ENCODE results near the gene MUC15.

GRCh38 chr11:18588215-18588587 lies 333 bp downstream of the UEVLD start:
- PRO-cap, 4 experiments = no peak in any of the 4 experiments
- RAMPAGE, long total RNA, 2 experiments = no peak in any of the 2 experiments
- RRBS = no CpG with 5 or more reads among the region's 13 CpGs

GRCh38 chr11:18643755-18644245 lies 9.7 kb upstream of the SPTY2D1 start:
- PRO-cap, 4 experiments = no peak in any of the 4 experiments
- RAMPAGE, long total RNA, 2 experiments = no peak in any of the 2 experiments
- RRBS = no CpG with 5 or more reads among the region's 13 CpGs

GRCh38 chr11:19135347-19136467 lies 18.7 kb downstream of the ZDHHC13 start:
- PRO-cap, 4 experiments = no peak in any of the 4 experiments
- RAMPAGE, long total RNA, 2 experiments = no peak in any of the 2 experiments
- RRBS = no CpG with 5 or more reads among the region's 30 CpGs

DNA sequence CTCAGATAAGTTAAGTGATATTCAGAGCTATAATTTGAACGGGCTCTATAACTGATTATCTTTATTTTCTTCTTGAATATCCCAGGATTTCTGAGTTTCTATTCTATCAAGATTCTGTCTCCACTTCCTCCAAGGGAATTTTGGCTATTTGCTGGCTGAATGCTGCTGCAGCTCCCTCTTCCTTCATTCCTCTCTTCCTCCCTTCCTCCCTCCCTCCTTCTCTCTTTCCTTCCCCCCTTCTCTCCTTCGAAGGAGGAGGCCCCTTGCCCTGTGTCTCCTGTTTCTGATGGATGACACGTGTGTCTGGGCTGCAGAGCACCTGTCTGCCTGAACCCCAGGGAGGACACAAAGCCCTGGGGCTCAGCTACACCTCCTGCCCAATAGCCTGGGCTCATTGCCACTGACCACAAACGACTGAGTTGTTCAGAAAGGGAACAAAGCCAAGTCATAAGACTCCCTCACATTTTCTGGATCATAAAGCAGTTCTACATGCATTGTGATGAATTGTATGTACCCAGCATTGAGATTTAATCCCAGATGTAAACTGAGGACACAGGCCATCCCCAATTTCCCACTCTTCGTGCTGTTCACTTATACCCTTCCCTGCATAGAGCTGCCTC lies 1.4 kb downstream of the CSRP3 start:
- PRO-cap, 4 experiments = no peak in any of the 4 experiments
- RAMPAGE, long total RNA, 2 experiments = no peak in any of the 2 experiments
- RRBS = no CpG with 5 or more reads among the region's 5 CpGs

DNA sequence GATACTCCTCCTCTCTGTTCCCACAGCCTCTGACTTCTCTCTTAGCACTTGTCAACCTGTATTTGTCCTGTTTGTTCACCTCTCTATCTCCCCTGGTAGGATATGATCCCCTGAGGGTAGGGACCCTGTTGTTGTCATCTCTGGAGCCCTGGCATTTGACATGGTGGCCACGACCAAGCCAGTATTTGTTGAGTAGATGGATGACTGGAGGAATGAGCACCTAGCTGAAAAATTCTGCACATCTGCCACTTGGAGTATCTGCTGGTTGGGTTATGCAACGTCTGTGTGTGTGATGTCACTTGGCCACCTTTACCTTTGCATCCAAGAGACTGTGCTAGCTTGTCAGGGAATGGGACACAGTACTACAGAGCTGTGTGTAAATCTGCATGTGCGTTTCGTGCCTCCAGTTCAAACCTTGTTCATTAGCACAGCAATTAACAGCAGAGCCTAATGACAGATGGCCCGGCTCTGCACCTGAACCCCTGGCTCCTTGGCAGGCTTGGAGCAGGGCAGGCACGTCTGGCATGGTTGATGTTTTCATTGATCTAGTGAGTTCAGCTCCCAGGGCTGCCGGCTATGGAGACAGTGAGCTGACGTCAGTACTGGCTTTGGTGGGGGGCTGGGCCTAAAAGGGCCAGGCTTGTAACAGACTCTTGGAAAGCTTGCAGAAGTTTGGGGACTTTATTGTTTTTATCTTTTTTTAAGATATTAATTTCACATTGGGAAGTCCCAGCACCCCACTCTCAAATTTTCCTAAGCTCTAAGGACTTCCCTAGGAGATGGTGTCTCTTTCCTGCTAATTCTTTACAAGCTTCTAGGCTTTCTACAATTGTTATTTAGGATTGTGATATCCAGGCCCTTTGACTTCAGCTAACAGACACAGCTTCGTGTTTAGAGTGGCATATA lies 188.4 kb upstream of the NAV2 start:
- PRO-cap, 4 experiments = no peak in any of the 4 experiments
- RAMPAGE, long total RNA, 2 experiments = no peak in any of the 2 experiments
- RRBS = 33% methylated on average over 2 of the region's 9 CpGs

GRCh38 chr11:19980643-19981880 lies 179.2 kb downstream of the DBX1 start:
- PRO-cap, 4 experiments = no peak in any of the 4 experiments
- RAMPAGE, long total RNA, 2 experiments = no peak in any of the 2 experiments
- RRBS = no CpG with 5 or more reads among the region's 11 CpGs

GRCh38 chr11:19988420-19989144 lies 171.7 kb downstream of the DBX1 start:
- PRO-cap, 4 experiments = peak in 1 of 4 experiments; most common plus-strand start chr11:19988847 (in 1)
- RAMPAGE, long total RNA, 2 experiments = no peak in any of the 2 experiments
- RRBS = no CpG with 5 or more reads among the region's 5 CpGs

GRCh38 chr11:20035618-20036683 lies 124.3 kb downstream of the DBX1 start:
- PRO-cap, 4 experiments = no peak in any of the 4 experiments
- RAMPAGE, long total RNA, 2 experiments = no peak in any of the 2 experiments
- RRBS = no CpG with 5 or more reads among the region's 16 CpGs

DNA sequence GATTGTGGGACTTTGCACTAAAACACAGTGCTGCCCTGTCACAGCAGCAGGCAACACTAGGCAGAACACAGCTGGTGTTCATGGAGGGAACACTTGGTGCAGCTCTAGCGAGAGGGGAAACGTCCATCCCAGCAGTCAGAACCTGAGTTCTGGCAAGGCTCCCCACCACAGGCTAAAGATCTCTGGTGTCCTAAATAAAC lies 716.2 kb upstream of the ANO5 start:
- PRO-cap, 4 experiments = no peak in any of the 4 experiments
- RAMPAGE, long total RNA, 2 experiments = no peak in any of the 2 experiments
- RRBS = no CpG with 5 or more reads among the region's 2 CpGs

GRCh38 chr11:21912427-21912836 lies 280.5 kb upstream of the ANO5 start:
- PRO-cap, 4 experiments = no peak in any of the 4 experiments
- RAMPAGE, long total RNA, 2 experiments = no peak in any of the 2 experiments
- RRBS = no CpG with 5 or more reads among the region's 1 CpG

- PRO-cap, 4 experiments = no peak in any of the 4 experiments
- RAMPAGE, long total RNA, 2 experiments = no peak in any of the 2 experiments
- RRBS = no CpG with 5 or more reads among the region's 2 CpGs
Observed at GRCh38 chr11:22667951-22668499, 1.6 kb downstream of the GAS2 start.

DNA sequence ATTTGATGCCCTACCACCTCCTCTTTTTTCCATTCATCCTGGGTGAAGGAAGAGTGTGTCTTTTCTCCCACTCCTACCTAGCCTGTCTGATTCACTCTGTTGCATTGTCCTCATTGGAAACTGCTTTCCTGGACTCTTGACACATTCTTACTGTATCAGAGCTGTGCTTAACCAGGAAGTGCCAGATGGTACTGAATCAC lies 44.4 kb downstream of the SVIP start:
- PRO-cap, 4 experiments = no peak in any of the 4 experiments
- RAMPAGE, long total RNA, 2 experiments = no peak in any of the 2 experiments

- PRO-cap, 4 experiments = peak in 1 of 4 experiments; most common plus-strand start chr11:26572359 (in 1); most common minus-strand start chr11:26572241 (in 1)
- RAMPAGE, long total RNA, 2 experiments = no peak in any of the 2 experiments
- RRBS = no CpG with 5 or more reads among the region's 23 CpGs
Observed at GRCh38 chr11:26571837-26573348, at the start of gene MUC15. Gene MUC15, minus strand, starts transcription at chr11:26572263.

GRCh38 chr11:26841808-26842116 lies 119.9 kb upstream of the SLC5A12 start:
- PRO-cap, 4 experiments = peak in 2 of 4 experiments; most common plus-strand start chr11:26842028 (in 2); most common minus-strand start chr11:26841873 (in 1)
- RAMPAGE, long total RNA, 2 experiments = no peak in any of the 2 experiments
- RRBS = no CpG with 5 or more reads among the region's 1 CpG

DNA sequence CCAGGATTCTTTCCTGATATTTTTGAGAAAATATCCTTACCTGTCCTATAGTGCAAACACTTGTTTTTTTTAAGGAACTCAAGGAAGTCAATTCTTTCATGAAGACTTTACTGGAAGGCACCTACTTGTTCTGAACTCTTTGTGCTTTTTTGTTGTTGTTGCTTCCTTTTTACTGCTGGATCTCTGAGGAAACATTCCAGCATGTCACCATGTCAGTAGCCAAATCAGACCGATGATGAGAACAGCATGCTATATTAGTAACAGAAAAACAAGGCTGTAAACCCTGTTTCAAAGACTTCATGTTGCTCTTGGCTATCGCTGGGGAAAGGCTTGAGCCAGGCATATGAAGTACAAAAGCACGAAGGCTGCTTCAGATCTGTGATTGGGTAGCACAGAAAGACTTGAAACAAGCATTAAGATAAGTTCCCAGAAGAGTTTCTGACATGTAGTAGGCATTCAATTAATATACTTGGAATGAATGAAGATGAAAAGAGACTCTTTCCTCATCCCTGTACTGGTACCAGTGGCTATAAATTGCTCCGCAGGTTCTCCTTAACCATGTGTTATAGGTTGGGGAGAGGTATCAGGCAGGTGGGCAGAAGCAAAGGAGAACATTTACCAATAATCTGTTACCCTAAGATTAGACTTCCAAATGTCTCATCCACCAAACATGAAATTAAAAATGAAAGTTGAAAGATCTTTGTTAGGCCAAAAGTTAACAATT lies 125.7 kb upstream of the SLC5A12 start:
- PRO-cap, 4 experiments = no peak in any of the 4 experiments
- RAMPAGE, long total RNA, 2 experiments = no peak in any of the 2 experiments
- RRBS = no CpG with 5 or more reads among the region's 4 CpGs

DNA sequence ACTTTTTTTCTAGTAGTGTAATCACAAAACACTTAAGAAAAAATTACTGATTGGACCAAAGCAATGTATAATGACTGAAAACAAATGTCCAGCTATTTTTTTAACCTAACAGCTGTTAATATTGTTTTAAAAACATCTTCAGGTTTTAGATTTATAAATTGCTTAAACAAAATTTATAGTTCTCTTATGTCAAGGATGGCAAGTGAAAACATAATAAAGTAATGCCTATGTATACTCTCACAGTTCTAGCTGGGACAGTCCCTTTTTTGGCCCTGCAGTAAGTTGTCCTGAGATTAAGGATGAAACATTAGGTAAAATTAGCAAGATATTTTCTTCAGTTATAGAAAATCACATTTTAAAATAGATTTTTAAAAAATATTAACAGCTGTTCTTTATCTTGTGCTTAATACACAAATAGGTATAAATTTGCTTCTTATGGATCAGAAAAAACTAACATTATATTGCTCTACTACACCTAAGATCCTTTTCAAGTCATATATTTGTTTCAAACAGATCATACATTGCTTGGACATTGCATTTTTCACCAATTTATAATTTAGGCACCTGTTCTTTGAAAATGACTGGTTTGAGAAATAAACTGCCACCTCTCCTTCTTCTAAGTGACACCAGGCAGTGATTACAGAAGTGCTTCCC lies 4.2 kb upstream of the CCDC34 start:
- PRO-cap, 4 experiments = no peak in any of the 4 experiments
- RAMPAGE, long total RNA, 2 experiments = no peak in any of the 2 experiments

DNA sequence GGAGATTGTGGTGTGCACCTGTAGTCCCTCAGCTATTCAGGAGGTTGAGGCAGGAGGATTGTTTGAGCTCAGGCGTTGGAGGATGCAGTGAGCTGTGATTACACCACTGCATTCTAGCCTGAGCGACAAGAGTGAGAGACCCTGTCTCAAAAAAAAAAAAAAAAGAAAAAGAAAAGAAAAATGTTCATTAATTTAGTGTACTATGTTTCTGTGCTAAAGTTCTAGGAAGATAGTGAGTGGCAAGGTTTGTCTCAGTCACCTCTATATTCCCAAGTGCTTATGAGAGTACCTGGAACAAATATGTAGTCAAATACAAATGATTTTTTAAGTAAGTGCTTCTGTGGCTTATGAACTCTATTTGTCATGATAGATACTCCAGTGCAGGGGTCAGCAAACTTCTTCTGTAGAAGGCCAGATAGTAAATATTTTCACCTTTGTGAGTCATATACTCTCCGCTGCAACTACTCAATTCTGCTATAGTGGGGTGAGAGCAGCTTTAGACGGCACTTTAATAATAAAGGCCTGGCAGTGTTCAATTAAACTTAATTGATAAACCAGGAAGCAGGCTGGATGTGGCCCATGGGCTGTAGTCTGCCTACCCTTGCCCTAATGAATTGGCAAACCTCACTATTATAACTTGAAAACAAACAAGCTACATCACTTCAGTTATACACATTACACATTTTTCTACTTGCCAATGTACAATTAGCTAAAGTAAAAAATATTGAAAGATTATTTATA lies 12.3 kb upstream of the CCDC34 start:
- PRO-cap, 4 experiments = no peak in any of the 4 experiments
- RAMPAGE, long total RNA, 2 experiments = no peak in any of the 2 experiments
- RRBS = no CpG with 5 or more reads among the region's 4 CpGs

DNA sequence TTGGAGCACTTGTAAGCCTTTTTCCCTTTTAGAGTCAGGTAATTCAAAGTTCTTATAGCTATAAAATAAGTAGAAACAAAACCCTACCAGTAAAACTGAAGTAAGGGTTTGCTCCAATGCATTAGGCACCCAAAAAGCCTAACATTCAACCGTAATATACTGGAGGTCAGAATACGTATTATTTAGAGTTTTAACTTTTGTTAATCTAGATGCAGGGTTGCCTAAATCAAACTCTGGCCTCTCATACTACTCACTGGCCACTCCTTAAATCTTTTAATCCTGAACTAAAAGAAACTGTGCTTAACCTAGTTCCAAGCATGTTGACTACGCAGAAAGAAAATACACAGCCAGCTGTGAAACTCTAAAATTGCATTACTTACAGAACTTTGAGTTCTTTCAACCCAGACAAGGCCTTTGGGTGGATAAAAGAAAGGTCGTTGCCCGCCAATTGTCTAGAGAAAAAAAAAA lies 29.1 kb upstream of the CCDC34 start:
- PRO-cap, 4 experiments = no peak in any of the 4 experiments
- RAMPAGE, long total RNA, 2 experiments = no peak in any of the 2 experiments
- RRBS = no CpG with 5 or more reads among the region's 5 CpGs

GRCh38 chr11:27471766-27472368 lies 723 bp downstream of the LGR4 start:
- PRO-cap, 4 experiments = peak in 4 of 4 experiments; most common plus-strand start chr11:27472112 (in 4); most common minus-strand start chr11:27471924 (in 1)
- RAMPAGE, long total RNA, 2 experiments = no peak in any of the 2 experiments
- RRBS = 2% methylated on average over 32 of the region's 65 CpGs

GRCh38 chr11:29264293-29264836 lies 752.5 kb downstream of the KCNA4 start:
- PRO-cap, 4 experiments = no peak in any of the 4 experiments
- RAMPAGE, long total RNA, 2 experiments = no peak in any of the 2 experiments
- RRBS = no CpG with 5 or more reads among the region's 4 CpGs